ENCODE measurements around the genes FAM149B1, MRPS16, MSS51, SEC24C and VCL.

DNA sequence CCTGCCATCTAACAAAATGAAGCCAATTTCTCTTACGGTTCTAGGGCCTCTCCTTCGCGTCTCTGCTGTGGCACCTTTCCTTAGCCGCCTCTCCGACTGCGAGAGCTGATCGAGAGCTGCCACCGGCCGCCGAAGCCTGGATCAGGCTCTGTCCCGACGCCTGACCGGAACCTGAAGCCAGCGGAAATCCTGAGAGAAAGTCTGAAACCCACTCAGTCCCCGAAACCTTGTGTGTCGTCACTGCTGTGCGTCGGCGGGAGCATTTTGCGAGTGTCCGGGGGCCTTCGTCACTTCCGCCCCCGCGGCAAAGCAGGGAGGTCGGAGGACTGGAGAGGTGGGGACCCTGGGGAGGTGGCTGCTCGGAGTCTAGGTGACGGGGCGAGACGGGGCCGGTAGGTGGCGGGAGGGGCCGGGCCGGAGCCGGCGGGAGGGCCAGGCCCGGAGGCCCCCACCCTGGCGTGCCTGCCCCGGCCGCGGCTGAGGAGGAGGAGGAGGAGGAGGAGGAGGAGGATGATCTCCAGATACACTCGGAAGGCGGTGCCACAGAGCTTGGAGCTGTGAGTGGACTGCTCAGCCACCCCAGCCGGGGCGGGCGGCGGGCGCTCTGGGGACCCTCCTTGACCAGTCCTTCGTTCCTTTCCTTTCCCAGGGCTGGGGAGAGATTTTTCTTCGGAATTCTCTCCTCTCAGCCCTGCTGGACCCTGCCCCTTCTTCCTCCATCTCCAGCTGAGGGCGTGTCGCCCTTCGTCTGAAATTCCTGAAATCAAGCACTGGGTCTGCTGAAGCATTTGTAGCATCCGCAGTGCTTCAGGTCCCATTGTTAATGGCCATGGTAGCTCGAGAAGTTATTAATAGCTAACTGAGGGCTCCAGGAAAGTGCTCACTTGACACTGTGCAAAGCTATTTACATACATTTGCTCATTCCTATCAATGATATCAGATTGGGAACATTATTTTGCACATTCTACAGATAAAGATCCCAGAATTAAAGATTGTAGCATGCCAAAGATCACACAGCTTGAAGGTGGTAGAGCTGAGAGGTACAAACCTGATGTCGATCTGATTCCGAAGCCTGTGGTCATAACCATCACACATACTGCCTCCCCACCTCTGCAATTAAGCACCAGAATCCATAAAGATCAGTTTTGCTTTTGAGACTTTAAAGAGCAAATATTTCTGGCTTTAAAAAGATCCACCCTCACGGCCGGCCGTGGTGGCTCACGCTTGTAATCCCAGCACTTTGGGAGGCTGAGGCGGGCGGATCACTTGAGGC, at the start of gene FAM149B1:
Gene FAM149B1 (plus strand): TSS at position 290 of the 1,273 bp plus-strand sequence.
- RRBS: 4% methylated on average over 6 of the region's 63 CpGs

DNA sequence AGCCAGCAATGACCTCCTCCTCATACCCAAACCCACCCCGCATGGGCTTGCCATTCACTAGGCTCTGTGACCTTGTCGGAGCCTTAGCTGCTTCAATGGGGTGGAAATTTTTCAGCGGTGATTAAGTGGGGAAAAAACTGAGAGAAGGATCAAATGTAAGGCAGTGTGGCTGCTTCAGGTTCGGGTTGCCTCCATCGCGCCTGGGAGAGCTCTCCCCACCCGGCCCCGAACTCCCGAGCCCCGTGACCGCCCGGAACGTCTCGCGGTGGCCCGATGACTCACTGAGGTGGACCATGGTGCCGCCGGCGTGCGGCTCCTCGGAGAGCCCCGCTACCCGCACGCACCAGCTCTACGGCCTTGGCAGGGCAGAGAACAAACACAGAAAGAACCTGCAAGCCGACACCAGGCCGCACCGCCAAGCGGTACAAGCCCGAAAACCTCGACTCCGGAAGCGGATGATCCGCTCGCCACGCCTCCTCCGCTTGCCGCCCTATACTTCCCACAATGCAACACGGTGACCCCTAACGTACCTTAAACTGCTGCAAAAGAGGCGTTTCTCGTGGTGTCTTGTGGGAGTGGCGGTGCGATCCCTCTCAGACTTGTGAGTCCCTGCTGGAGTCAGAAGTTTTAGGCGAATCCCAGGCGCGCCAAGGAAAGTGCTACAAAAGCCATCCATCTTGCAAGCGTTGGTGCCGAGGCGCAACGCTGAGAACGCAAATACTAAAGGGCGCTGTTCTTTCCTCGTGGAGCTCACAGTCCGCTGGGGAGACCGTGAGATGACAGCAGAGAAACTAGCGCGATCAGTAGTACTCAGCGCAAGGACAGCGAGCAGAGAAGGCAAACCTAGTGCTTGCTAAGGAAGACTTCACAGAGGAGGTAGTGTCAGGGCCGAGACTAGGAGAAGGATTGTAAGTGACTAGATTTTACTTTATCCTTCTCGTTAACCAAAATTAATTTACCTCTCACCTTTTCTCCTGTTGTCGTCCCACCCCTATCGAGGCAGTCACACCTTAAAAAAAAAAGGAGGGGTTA, at the start of gene MRPS16:
Gene MRPS16 (minus strand): TSS at position 457 of the 1,032 bp plus-strand sequence.
- RRBS: 2% methylated on average over 7 of the region's 64 CpGs

DNA sequence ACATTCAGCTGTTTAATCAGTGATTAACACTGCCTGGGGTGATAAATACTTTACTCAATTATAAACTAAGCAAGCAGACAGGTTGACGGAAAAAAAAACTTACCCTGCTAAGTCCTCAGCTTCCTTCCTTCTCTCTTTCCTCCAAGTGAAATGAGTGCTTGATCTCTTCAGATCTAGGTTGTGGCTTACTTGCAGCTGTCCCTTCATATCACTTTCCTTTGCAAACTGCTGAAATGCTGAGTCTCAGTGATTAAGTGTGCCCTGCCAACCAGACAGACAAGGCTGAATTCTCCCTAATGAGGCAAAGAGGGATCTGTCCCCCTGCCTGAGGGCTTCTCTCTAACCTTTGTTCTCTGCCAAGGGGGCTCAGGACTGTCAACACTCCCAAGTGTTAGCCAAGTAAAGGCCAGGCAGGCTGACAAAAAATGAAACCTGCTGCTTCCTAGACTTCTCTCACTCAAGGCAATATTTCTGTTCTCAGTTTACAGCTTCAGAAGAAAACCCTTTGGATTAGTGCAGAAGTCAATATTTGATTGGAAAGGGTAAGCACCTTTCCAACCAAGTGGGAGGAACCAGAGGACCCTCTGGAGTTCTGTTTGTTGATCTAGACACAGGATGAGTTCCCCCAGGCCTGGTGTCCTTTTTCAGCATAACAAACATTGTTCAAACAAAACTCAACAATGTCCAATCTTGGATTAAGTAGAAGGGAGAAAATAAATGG, at the start of gene MSS51:
Gene MSS51 (minus strand): TSS at position 152 of the 721 bp plus-strand sequence.
- RRBS: no CpG with 5 or more reads among the region's 1 CpG

GRCh38 chr10:73471331-73471645, 24.5 kb downstream of the PPP3CB start:
- RRBS: no CpG with 5 or more reads among the region's 2 CpGs

DNA sequence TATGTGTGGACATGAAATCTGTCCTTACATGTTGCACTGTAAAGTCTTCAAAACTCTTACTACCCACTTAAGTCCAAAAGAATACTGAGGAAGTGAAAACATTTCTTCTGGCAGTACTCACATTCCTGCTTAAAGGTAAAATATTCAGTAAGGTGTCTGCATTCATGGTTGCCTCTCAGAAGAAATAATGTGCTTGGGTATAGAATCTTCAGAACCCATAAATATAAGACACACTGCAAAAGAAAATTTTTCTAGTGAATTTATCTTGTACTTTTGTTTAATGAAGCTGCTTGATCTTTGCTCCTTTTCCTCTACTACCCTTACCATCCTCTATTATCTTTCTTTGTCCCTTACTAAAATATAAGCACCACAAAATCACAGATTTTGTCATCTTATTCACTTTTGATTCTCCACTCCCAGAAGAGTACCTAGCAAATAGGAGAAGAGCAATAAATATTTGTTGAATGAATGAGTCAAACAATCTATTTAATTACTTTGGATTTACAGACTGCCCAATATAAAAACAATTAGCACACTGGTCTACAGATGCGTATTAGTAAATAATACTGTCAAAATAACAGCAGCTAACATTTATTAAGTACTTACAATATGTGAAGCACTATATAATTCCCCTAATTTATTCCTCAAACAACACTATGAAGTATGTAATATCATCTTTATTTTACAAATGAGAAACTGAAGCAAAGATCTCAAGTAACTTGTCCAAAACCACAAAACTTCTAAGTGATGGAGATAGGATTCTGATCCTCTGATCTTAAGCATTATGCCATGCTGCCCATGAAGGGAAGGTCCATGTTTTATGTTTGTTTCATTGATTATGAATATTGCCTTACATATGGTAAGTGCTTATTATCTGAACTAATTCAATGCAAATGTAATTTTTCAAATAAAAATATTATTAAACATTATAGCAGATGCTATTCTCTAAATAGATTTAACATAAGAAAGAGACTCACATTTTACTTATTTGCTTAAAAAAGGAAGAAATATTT, 20.7 kb downstream of the PPP3CB start:
- RRBS: no CpG with 5 or more reads among the region's 1 CpG

DNA sequence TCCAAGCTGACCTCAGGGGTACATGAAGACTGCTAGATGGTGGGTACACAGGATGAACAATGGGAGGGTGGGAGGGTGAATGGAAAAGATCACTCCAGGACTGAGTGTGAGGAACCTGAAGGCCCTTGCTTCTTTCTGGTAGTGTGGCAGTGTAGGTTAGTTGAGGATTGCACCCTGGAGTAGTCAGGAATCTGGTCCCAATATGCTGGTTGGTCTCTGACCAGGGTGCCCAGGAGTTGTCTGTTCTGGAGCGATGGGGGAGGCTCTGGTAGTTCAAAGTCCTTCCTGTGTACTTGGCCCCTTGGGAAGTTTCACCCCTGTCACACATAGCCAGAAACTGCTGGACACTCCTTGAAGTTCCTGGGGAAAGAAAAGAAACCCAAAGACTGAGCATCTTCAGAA, 3.0 kb upstream of the PPP3CB start:
- RRBS: no CpG with 5 or more reads among the region's 1 CpG

DNA sequence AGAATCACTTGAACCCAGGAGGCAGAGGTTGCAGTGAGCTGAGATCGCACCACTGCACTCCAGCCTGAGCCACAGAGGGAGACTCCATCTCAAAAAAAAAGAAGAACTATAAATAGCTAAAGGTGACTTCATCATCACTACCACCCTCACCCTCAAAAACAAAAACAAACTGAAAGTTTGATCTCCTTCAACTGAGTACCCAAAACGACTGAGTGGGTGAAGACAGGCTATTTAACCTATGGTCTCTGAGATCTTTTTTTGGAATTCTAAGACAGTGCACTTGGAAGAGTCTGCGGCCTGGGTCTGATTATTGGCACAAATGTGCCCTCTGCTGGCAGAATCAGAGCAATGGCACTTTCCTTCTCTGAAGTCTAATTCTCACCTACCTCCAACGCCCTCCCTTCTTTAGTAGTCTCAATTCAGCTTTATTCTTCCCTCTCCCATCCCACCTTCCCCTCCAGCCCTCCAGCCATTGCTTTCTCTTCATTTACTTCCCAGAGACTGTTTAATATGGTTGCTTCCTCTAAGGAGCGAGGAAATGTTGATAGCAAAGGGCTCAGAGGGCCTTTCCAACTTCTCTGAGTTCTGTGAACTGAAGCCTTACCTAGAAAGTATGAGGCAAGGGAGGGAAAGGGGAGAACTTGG, 2.9 kb upstream of the MYOZ1 start:
- RRBS: no CpG with 5 or more reads among the region's 5 CpGs

DNA sequence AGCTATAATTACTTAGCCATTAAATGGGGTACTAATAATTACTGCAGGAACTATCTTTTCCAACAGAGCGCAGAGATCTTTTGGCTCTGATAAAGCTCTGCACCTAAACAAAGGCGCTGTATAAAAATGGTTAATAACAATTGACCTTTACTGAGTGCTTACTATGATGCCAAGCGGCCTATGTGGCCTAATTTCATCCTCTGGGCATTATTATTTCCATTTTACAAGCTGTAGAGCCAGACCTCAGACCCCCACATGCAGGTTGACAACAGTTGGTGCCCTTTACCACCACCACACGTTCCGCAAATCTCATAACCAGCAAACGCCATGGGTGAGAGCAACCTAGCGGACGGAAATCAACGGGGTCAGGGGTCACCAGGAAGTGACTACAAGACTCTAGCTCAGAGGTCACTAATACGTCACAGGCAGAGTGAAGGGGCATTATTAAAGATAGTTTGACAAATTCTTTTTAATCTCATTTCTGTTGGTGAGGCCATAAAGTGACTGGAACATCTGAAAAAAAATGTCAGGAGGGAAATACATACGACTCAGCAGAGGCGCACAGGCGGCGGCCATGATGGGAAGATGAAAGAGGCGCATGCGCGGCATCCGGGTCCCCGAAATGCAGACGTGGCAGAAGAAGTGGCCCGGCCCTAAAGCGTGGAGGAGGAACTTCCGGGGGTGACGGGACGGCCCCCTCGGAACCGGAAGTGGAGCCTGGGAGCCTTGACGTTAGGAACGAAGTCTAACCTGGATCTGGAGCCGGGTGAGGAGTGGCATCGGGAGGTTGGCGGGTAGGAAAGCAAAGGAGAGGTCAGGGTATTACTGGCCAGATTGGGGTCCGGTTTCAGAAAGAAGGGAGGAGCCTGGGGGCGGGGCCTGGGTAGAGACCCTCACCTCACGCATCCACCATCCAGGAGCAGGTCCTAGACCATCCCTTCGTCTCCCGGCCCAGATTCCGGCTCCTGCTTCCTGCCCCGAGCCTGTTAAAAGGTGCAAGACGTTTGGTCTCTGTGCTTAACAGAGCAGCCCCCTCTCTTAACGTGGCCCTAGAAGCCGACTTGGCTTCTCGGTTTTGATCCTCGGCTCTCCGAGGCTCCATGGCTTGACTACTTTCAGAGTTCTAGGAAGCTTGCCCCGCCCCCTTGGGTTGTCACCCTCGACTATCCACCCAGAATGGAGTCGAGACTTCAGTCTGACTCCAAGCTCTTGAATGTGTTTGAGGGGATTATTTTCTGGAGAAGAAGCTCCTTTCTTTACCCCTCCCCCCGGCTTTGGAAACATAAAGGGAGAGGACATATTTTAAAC, at the start of gene SEC24C:
Gene SEC24C (plus strand): TSS at position 701 of the 1,308 bp plus-strand sequence.
- RRBS: under 1% methylated on average over 10 of the region's 49 CpGs

- RRBS: no CpG with 5 or more reads among the region's 5 CpGs
Observed at GRCh38 chr10:73991800-73992113, 6.2 kb upstream of the VCL start.

GRCh38 chr10:73997609-73998448, at the start of gene VCL:
TSS of gene VCL (plus strand) at chr10:73998116.
- RRBS: 2% methylated on average over 15 of the region's 86 CpGs

GRCh38 chr10:73998449-73998827, 522 bp downstream of the VCL start:
- RRBS: under 1% methylated on average over 7 of the region's 30 CpGs

GRCh38 chr10:74118043-74118819, 32.4 kb downstream of the AP3M1 start:
- RRBS: no CpG with 5 or more reads among the region's 3 CpGs

DNA sequence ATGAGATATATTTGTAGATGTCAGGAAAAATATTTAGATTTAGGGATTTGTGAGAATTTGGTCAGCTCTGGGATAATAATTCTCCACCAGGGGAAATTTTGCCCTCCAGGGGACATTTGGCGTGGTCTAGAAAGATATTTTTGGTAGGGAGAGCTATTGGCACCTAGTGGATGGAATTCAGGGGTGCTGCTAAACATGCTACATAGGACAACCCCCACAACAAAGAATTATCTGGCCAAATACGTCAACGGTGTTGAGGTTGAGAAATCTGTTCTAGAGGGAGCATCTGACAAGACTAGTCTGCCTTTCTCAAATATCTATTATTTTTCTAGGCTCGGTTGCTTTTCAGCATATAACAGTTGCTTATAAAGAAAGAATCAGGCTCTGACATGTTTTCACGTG, 2.1 kb downstream of the ADK start:
- RRBS: no CpG with 5 or more reads among the region's 5 CpGs

GRCh38 chr10:74238311-74238510, 87.2 kb downstream of the ADK start:
- RRBS: no CpG with 5 or more reads among the region's 4 CpGs

DNA sequence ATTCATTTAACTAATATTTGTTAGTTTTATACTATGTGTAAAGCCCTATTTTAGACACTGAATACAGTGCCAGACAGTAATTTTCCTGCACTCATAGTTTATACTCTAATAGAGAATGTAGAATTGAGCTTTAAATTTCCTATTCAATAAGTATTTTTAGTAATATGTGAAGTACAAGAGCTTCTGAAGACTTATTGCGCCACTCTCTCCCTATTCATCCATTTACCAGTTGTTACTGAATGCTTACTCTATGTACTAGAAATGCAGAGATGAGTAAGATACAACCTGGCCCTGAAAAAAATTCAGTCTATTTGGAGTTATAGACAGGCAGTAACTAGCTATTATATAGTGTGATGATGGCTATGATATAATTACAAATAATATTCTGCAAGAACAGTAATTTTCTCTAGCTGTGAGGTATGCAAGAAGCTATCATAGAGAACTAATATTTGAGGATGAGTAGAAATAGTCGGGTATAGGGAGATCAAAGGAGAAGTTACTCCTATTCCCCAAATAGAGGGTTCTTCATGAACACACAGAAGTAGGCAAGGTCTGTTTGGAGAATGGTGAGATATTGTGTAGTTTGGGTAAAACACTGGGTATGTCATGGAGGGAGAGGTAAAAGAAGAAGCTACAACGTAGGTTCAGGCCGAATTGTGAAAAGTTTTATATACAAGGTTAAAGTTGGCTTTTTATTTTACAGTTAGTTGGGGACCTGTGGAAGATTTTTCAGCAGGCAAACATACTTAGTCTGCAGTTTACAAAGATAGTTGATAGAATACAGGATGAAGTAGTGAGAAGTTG, 99.0 kb downstream of the ADK start:
- RRBS: no CpG with 5 or more reads among the region's 4 CpGs

DNA sequence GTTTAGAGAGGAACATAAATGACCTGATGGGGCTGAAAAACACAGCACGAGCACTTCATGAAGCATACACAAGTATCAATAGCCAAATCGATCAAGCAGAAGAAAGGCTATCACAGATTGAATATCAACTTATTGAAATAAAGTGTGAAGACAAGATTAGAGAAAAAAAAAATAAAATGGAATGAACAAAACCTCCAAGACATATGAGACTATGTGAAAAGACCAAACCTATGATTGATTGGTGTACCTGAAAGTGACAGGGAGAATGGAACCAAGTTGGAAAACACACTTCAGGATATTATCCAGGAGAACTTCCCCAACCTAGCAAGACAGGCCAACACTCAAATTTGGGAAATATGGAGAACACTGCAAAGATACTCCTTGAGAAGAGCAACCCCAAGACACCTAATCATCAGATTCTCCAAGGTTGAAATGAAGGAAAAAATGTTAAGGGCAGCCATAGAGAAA, 197.7 kb downstream of the ADK start:
- RRBS: no CpG with 5 or more reads among the region's 2 CpGs

- RRBS: no CpG with 5 or more reads among the region's 1 CpG
Observed at GRCh38 chr10:74587465-74587792, 239.0 kb upstream of the KAT6B start.

- RRBS: no CpG with 5 or more reads among the region's 8 CpGs
Observed at GRCh38 chr10:74738888-74739491, 87.4 kb upstream of the KAT6B start.

DNA sequence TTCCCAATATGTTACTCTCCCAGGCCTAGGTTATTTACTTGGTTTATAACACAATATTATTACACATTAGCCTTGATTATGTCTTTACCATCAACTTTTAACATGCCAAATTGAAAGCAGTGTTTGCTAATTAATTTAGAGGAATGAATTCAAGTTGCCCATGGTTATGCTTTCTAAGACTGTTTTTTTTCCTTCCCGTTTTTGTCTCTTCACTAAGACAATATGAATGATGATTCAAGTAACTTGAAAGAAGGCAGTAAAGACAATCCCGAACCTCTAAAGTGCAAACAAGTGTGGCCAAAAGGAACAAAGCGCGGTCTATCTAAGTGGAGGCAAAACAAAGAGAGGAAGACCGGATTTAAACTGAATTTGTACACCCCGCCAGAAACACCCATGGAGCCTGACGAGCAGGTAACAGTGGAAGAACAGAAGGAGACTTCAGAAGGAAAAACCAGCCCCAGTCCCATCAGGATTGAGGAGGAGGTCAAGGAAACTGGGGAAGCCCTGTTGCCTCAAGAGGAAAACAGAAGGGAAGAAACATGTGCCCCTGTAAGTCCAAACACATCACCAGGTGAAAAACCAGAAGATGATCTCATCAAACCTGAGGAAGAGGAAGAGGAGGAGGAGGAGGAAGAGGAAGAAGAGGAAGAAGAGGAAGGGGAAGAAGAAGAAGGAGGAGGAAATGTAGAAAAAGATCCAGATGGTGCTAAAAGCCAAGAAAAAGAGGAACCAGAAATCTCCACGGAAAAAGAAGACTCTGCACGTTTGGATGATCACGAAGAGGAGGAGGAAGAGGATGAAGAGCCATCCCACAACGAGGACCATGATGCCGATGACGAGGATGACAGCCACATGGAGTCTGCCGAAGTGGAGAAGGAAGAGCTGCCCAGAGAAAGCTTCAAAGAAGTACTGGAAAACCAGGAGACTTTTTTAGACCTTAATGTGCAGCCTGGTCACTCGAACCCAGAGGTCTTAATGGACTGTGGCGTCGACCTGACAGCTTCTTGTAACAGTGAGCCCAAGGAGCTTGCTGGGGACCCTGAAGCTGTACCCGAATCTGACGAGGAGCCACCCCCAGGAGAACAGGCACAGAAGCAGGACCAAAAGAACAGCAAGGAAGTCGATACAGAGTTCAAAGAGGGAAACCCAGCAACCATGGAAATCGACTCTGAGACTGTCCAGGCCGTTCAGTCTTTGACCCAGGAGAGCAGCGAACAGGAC, 44.8 kb downstream of the DUSP29 start:
- RRBS: no CpG with 5 or more reads among the region's 23 CpGs

- RRBS: no CpG with 5 or more reads among the region's 10 CpGs
Observed at GRCh38 chr10:75062362-75062836, 11.0 kb downstream of the DUSP29 start.

All from iris pigment epithelial cell (primary cell).